IMR-90 (cell line): Measurements from ENCODE around the gene HS3ST5.

GRCh38 chr6:113994825-113995308 is 23.9 kb upstream of the HDAC2 start:
CAGE:
- cytosol, long polyA plus RNA = no peak
- long polyA plus RNA = no peak
- nucleus, long polyA plus RNA = no peak

DNA sequence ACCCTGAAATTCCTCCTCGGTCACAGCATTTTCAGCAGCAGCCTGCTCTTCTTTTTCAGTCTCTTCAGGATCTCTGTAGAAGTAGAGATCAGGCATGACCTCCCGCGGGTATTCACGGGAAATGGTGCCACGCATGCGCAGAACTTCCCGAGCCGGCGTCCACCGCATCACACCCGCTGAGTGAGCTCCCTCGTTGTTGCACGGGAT is 113.3 kb upstream of the HDAC2 start:
- RRBS = no CpG with 5 or more reads among the region's 13 CpGs
CAGE:
- cytosol, long polyA plus RNA = no peak
- long polyA plus RNA = no peak
- nucleus, long polyA plus RNA = no peak

DNA sequence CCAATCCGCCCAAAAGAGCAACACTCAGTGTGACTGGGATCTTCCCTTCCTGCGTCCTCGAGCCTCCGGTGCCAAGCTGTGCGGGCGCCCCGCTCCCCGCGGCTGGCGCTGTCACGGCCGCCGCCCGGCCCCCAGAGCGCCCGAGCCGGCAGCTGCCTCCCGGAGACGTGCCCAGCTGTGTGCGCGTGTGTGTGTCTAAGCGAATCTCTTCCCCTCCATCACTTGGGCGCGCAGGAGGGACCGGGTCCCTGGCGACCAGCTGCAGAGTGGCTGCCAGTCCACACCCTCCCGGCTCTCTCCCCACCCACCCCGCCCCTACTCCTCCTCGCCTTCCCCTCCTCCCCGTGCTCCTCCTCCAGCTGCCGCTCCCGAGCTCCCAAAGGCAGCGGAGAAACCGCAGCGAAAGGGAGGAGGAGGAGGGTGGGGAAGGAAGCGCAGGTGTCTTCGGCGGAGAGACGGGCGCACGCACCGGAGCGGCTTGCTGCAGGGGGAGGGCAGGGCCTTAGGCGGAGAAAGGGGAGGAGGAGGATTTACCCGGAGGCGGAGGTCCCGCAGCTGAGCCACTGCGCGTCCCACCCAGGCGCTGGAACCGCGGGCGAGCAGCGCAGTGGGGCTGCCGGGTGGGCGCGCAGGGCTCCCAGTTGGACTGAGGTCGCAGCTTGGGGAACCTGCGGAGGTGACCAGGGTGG is at the start of gene HS3ST5:
HS3ST5 (minus strand) TSS at position 268 of the 689 bp plus-strand sequence.
- RRBS = 2% methylated on average over 33 of the region's 59 CpGs
CAGE:
- cytosol, long polyA plus RNA = no peak
- long polyA plus RNA = no peak
- nucleus, long polyA plus RNA = no peak

DNA sequence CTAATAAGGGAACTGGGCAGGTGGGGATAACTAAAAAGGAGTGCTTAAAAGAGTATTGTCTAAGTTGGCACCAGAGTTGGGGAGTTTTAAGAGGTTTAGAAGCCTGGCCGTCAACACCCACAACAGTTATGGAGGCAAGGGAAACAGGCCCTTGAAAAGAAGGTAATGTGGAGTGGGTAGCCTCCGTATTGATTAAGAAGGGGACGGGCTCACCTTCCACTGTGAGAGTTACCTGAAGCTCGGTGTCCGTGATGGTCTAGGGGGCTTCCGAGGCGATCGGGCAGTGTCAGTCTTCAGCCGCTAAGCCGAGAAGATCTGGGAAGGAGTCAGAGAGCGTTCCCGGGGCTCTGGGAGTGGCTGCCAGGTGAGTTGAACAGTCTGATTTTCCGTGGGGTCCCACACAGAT is 82.5 kb upstream of the HS3ST5 start:
- RRBS = no CpG with 5 or more reads among the region's 13 CpGs
CAGE:
- cytosol, long polyA plus RNA = no peak
- long polyA plus RNA = no peak
- nucleus, long polyA plus RNA = no peak

- RRBS = no CpG with 5 or more reads among the region's 8 CpGs
CAGE:
- cytosol, long polyA plus RNA = no peak
- long polyA plus RNA = no peak
- nucleus, long polyA plus RNA = no peak
Observed at GRCh38 chr6:116100117-116100542, 523 bp upstream of the NT5DC1 start.

- RRBS = no CpG with 5 or more reads among the region's 2 CpGs
CAGE:
- cytosol, long polyA plus RNA = no peak
- long polyA plus RNA = no peak
- nucleus, long polyA plus RNA = no peak
Observed at GRCh38 chr6:116101780-116102180, 1.1 kb downstream of the NT5DC1 start.

- RRBS = no CpG with 5 or more reads among the region's 3 CpGs
CAGE:
- cytosol, long polyA plus RNA = no peak
- long polyA plus RNA = no peak
- nucleus, long polyA plus RNA = no peak
Observed at GRCh38 chr6:116222868-116223340, 31.0 kb downstream of the TSPYL4 start.

DNA sequence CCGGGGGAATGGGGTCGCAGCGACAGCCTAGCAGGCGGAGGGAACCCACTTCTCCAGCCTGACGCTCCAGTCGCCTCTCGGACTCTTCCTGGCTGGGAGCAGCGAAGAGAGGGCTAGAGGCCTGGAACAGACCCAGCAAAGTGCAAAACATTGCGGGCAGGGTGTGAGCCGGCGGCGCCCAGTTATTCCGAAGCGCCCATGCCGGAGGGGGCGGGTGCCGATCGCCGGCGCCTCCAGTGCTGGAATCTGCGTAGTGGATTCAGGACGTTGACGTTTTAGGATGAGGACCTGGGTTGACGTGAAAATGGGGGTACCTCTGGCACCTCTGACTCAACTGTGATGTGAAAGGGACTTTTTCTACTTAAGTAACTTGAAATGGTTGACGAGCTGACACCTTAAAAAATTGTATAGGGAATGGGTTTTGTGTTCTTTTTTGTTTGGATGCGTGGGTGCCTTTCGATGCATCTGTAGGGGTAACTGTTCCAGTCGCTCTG is 1.4 kb downstream of the SLC35F1 start:
- RRBS = no CpG with 5 or more reads among the region's 28 CpGs
CAGE:
- cytosol, long polyA plus RNA = no peak
- long polyA plus RNA = no peak
- nucleus, long polyA plus RNA = no peak

- RRBS = no CpG with 5 or more reads among the region's 3 CpGs
CAGE:
- cytosol, long polyA plus RNA = no peak
- long polyA plus RNA = no peak
- nucleus, long polyA plus RNA = no peak
Observed at GRCh38 chr6:118372132-118373085, 175.7 kb upstream of the PLN start.

DNA sequence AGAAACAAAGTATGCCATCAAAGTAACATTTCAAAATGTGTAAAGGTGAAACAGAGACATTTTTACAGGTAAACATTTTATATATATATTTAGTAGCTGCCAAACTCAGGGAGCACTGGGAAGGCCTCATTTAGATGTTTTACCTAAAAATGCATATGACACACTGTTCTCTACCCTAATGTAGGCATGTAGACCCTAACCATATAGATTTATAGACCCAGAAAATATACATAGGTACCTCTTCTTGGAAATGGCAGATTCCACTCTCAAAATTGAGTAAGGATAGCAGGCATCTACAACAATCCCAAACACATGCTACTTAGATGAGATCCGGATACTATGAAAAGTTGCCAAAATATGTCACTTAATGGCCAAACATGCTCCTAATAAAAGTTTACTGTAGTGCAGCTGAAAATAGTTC is 10.8 kb upstream of the PLN start:
- RRBS = no CpG with 5 or more reads among the region's 1 CpG
CAGE:
- cytosol, long polyA plus RNA = no peak
- long polyA plus RNA = no peak
- nucleus, long polyA plus RNA = no peak

DNA sequence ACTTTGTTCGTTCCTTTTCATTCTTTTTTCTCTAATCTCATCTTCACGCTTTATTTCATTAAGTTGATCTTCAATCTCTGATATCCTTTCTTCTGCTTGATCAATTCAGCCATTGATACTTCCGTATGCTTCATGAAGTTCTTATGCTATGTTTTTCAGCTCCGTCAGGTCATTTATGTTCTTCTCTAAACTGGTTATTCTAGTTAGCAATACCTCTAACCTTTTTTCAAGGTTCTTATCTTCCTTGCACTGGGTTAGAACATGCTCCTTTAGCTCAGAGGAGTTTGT is 54.9 kb upstream of the ASF1A start:
- RRBS = no CpG with 5 or more reads among the region's 4 CpGs
CAGE:
- cytosol, long polyA plus RNA = no peak
- long polyA plus RNA = no peak
- nucleus, long polyA plus RNA = no peak

GRCh38 chr6:119034716-119035883 is 43.4 kb downstream of the FAM184A start:
- RRBS = no CpG with 5 or more reads among the region's 12 CpGs
CAGE:
- cytosol, long polyA plus RNA = no peak
- long polyA plus RNA = no peak
- nucleus, long polyA plus RNA = no peak

GRCh38 chr6:119279634-119280477 is 69.7 kb downstream of the MAN1A1 start:
- RRBS = no CpG with 5 or more reads among the region's 4 CpGs
CAGE:
- cytosol, long polyA plus RNA = no peak
- long polyA plus RNA = no peak
- nucleus, long polyA plus RNA = no peak

DNA sequence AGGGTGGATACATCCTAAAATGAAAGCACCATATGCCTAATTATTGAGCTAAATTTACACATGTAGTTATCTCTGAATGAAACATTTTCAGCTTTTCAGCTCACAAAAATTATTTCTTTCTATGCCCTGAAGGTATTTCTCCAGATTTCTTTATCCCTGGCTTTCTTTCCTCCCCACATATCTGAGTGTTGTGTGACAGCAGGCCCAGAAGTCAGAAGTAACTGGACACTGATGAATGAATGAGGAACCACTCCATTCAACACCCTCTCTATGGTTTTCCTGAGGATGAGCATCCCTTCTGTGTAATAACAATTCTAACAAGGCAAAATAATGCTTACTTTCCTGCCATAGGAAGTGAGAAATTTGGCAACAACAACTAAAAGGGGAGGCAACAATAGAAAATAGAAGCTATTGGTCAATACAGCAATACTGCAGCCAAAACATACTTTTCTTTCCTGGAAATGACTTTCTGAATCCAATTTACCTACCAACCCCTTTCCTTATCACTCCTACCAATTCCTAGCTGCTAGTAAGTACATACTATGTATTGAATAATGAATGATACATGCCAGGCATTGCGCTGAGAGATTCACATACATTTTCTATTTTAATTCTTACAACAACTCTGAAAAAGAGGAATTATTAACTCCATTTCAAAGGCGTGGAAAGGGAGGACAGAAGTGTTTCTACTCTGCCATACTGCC is 14.7 kb downstream of the MAN1A1 start:
- RRBS = no CpG with 5 or more reads among the region's 2 CpGs
CAGE:
- cytosol, long polyA plus RNA = no peak
- long polyA plus RNA = no peak
- nucleus, long polyA plus RNA = no peak

DNA sequence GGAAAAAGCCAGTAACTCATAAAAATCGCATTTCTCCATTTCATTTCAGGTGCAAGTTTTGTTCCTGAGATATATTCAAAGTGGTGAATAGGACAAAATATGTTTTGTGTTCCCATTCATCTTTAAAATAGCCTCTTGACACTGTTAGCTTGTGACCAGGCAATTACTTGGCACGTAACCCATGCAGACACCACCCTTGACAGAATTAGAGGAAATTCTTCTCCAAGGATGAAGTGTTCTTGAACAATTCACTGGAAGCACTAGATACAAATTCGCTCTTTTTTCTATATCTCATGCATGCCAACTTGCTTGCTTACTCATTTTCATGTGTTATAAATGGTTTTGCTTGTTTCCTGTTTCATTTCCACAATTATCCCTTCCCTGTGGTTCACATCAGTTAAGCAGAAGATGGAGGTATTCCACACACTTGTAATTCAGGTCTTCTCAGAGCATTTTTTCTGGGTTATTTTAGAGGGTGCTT is 105.1 kb upstream of the MAN1A1 start:
- RRBS = no CpG with 5 or more reads among the region's 3 CpGs
CAGE:
- cytosol, long polyA plus RNA = no peak
- long polyA plus RNA = no peak
- nucleus, long polyA plus RNA = no peak

GRCh38 chr6:121437309-121437684 is 1.9 kb downstream of the GJA1 start:
- RRBS = no CpG with 5 or more reads among the region's 19 CpGs
CAGE:
- cytosol, long polyA plus RNA = no peak
- long polyA plus RNA = no peak
- nucleus, long polyA plus RNA = no peak

DNA sequence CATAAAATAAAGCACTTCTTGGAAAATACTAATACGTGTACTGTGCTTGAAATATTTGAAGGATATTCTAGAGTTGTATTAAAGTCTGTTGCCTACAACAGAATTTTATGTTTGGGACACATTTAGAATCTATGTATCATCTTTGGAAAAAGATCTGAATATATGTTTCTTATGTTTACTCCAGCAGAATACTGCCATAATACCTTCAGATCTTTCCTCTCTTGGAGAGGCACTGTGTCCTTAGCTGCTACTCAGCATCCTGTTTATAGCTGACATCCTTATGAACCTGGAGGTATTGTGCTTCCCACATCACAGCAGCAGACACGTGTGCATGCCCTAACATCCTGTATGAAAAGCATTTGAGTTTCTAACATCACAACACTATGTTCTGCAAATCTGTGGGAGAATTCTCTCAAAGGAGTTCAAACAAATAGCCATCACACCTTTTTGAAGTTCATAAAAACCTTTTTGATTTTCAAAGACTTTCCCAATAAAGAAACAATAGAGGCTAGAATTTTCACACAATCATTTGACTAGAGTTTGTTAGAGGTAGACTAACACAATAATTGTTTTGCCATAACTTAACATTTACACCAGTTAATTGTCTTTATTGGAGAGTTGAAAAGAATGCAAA is 216.0 kb downstream of the GJA1 start:
- RRBS = no CpG with 5 or more reads among the region's 2 CpGs
CAGE:
- cytosol, long polyA plus RNA = no peak
- long polyA plus RNA = no peak
- nucleus, long polyA plus RNA = no peak

DNA sequence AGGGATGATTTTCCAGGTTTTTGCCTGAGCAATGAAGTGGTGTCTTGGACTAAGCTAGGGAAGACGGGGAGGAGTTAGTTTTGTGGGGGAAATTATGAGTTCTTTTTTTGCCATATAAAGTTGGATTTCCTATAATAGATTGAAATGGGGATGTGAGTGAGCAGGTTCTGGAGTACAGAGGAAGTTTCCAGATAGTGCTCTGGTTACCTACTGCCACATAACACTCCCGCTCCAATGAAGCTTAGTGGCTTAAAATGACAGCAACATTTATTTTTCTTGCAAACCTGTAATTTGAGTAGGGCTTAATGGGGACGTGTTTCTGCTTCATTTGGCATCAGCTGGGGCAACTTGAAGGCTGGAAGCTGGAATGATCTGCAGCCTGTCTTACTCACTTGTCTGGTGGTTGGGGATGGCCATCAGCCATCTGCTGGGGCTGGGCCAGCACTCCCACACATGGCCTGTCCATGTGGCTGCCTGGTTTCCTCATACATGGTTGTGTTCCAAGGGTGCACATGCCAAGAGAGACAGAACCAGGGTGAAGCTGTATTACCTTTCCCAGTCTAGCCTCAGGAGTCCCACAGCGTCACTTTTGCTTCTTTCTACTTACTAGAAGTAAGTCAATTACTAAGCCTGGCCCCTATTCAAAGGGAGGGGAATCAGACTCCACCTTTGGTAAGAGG is 344.8 kb downstream of the GJA1 start:
- RRBS = no CpG with 5 or more reads among the region's 4 CpGs
CAGE:
- cytosol, long polyA plus RNA = no peak
- long polyA plus RNA = no peak
- nucleus, long polyA plus RNA = no peak

DNA sequence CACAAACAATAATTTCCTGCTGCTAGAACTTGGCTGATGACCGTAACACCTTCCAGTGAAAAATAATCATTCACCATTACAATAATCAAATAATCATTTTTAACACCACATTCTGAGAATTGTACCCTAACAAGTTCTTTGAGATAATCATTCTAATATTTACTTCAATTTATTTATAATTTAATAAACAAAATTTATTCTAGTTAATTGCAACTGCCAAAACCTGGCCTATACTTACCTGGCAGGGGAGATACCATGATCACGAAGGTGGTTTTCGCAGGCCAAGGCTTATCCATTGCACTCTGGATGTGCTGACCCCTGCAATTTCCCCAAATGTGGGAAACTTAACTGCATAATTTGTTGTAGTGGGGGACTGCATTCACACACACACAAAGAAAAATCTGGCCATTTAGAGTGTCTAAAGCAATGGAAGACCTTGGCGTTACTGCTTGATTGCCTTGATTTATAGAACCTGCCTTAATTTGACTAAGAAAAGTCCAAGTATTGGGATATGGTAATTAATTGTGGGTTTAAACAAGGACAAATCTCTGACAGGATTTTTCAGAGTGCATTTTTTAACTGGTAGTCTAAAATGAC is 187.9 kb upstream of the HSF2 start:
- RRBS = no CpG with 5 or more reads among the region's 4 CpGs
CAGE:
- cytosol, long polyA plus RNA = no peak
- long polyA plus RNA = no peak
- nucleus, long polyA plus RNA = no peak

DNA sequence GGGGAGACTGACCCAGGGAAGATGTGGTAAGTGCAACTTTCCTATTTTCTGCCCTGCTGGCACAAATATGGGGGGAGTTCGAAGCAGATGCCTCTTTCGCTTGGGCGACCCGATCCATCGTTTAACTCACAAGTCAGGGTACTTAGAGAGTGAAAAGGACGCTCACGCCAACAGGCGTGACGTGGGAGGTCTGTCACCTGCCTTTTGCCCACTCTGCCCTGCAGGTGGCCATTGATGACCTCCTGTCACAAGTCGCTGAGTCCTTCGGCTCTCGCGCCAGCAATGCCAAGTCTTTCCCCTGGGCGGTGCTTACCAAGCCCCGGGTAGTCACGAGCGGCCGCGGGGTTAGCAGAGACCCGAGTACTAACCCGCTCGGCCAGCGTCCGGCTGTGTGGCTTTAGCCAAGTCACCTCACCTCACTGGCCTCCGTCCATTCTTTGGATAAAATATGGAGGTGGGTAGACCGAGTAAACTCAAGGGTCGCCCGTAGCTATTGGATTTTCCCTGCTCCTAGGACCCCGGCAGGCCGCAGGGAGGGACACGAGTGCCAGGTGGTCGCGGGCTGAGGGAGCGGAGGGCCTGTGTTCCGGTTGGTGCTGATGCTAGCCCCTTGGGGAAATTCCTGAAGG is 519 bp downstream of the PKIB start:
- RRBS = 7% methylated on average over 17 of the region's 35 CpGs
CAGE:
- cytosol, long polyA plus RNA = no peak
- long polyA plus RNA = no peak
- nucleus, long polyA plus RNA = no peak